Smooth muscle cell (in vitro differentiated cells): ENCODE measurements around a stretch of chr9.

GRCh38 chr9:134189043-134190059, 53.5 kb downstream of the WDR5 start:
- RAMPAGE, long total RNA: no peak

GRCh38 chr9:134264320-134264891, 61.8 kb upstream of the RXRA start:
- RAMPAGE, long total RNA: no peak

DNA sequence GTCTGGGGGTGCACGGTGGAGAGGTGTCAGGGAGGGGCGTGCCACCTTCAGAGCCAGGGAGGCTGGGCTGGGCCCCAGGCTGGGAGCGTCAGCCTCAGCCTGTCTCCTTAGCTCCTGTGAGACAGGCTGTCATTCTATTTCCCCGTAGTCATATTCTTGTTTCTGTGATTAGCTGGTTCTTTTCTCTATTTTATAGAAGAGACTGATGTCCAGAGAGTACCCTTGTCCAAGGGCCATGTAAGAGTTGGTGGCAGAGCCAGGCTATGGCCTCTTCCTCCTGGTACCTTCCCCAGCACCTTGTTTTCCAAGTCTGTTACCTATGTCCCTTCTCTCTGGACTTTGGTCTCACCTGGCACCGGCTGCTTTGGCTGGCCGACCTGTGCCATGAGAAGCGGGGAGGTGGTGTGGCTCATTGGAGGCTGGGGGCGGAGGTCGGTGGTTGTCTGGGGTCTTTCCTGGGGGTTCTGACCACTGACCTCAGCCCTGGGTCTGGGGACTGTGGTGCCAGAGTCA, 4.5 kb upstream of the RXRA start:
- RAMPAGE, long total RNA: no peak

- RAMPAGE, long total RNA: no peak
Measured at GRCh38 chr9:134329868-134330425, 3.7 kb downstream of the RXRA start.

DNA sequence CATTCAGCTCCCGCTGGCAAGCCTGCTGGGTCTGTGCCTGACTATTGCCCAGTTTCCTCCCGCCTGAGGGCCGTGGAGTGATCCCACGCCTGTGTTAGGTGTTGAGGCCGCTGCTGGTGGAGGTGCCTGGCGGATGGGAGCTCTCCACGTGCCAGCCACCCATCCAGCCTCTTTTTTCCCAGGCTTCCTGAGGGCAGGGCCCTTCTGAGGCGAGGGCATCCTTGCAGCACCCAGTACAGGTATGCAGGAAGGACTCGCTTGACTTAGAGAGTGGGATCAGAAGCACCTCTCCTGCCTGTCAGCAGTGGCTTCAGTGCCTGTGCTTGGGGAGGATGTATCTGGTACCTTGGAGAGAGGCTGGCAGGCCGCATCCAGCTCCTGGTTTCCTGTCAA, 7.8 kb downstream of the RXRA start:
- RAMPAGE, long total RNA: no peak

DNA sequence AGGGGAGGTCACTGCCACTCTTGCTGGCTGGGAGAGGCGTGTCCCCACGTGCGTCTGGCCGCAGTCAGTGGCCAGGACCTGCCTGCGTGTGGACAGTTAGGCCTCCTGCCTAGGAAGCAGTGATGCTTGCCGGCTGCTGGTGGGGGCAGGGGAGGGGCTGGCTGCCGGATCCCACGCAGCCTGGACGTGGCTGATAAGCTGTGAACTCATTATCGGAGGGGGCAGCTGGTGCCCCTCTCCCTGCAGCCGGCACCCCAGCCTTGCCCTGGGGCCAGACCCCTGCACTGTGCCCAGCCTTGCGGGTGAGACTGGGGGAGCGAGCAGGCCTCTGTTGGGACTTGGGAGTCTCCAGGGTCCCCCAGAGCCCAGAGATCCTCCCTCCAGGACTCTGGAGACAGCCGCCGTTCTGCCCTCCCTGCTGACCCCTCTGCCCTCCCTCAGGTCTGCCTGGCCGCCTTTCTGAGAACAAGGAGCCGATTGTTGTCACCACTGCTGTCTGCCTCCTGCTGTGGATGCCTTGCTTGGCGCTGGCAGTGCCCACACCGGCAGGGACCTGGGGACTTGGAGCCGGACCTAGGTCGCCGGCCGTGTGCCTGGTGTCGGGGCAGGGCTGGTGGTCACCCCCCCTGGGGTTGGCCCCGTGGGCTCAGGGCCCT, 12.4 kb downstream of the RXRA start:
- RAMPAGE, long total RNA: no peak

DNA sequence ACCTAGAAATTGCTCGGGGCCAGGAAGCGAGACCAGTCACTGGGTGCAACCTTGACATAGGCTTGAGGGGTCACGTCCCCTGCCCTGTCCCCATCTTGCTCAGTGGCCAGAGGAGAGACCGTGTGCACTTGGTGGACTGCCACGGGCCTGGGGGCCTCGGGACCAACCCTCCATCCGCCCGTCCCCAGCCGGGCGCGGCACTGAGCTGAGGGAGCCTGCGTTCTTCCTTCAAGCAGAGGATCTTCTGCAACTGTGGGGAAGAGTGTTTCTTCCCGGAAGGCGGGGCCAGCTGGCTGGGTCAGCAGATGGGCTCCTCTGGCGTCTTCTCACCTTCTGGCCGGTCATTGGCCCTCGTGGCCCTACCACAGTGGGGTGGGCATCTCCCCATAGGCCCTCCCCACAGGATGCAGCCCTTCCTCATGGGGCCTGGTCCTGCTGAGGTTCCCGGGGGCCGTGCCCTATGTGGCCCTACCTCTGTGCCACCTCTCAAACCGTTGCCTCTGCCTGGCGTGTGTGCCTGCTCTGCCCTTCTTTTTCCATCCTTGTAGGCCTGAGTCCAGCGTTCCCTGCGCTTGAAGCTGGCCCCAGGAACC, 17.4 kb downstream of the RXRA start:
- RAMPAGE, long total RNA: no peak

GRCh38 chr9:134361737-134362579, 35.7 kb downstream of the RXRA start:
- RAMPAGE, long total RNA: no peak

DNA sequence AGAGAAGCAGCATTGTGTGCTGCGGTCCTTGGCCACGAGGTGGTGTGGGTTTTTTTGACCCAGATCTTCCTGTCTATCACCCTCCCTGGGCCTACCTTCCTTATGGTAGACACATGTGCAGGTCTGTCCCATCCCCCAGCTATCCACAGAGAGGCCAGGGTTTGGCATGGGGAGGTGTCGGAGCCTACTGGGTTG, 47.1 kb downstream of the RXRA start:
- RAMPAGE, long total RNA: no peak

DNA sequence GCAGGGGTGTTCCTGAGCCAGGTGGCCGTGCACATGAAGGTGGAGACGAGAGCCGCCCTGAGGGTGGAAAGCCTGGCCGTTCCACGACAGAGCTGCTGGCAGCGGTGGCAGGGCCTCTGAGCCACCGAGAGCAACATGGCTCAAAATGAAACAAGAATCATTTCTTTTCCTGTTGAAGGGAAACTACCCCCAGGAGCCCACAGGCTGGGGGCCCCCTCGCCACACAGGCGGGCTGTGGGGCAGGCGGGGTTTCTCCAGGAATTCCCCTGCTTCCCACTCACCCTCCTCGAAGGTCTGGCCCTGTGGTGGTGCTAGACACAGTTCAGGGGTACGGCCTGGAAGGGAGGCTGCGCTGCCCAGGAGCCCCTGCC, 65.0 kb downstream of the RXRA start:
- RAMPAGE, long total RNA: no peak

DNA sequence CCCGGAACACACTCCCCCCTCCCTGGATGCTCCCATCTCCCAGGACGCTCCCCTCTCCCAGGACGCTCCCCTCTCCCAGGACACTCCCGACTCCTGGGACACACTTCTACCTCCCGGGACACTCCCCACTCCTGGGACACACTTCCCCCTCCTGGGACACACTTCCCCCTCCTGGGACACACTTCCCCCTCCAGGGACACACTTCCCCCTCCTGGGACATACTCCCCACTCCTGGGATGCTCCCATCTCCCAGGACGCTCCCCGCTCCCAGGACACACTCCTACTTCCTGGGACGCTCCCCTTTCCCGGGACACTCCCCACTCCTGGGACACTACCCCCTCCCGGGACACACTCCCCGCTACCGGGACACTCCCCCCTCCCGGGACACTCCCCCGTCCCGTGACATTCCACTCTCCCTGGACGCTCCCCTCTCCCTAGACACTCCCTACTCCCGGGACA, 95.8 kb downstream of the RXRA start:
- RAMPAGE, long total RNA: no peak

- RAMPAGE, long total RNA: no peak
Measured at GRCh38 chr9:134437606-134438251, 111.5 kb downstream of the RXRA start.

DNA sequence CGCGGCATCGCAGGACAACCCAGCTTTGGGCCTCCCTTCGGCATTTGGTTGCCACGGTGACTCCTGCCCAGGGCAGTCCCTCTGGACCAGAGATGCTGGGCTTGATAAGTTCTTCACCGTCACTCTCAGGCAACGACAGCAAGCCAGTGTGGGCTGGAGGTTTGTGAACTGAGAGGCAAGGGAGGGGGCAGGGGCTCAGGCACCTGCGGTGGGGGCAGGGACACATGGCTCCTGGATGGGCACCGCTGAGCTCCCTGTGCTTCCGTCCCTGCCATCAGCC, 116.3 kb downstream of the RXRA start:
- RAMPAGE, long total RNA: no peak

GRCh38 chr9:134457013-134457339, 130.7 kb downstream of the RXRA start:
- RAMPAGE, long total RNA: no peak

DNA sequence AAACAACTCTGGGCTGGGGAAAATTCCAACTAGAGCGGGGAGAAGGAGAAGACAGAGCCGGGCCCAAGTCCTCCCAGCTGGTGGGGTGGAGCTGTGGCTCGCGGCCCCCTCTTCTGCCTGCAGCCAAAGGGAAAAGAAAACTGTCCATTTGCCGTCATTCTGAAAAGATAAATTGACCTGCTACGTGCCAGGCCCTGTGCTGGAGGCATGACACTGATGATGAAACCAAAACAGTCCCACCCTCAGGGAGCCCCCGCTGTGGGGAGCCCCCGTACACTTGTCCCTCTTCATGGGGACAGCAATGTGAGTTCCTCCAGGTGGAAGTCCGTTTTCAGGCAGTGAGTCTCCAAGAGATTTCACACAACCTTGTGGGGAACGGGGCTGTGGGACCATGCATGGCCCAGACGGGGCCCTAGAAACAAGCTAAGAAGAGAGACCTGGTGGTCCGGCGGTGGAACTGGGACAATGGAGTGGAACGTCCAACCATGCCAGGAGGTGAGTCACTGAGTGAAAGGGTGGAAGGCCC, 114.8 kb upstream of the COL5A1 start:
- RAMPAGE, long total RNA: no peak

- RAMPAGE, long total RNA: start-site peak on the plus strand at chr9:134690931-134691078, 1,127 and 470 reads in 2 replicates
Measured at GRCh38 chr9:134690789-134691435, 49.3 kb downstream of the COL5A1 start.

- RAMPAGE, long total RNA: no peak
Measured at GRCh38 chr9:134724458-134724917, 82.9 kb downstream of the COL5A1 start.

- RAMPAGE, long total RNA: no peak
Measured at GRCh38 chr9:134728190-134728843, 86.7 kb downstream of the COL5A1 start.

- RAMPAGE, long total RNA: no peak
Measured at GRCh38 chr9:134800873-134801447, 79.7 kb upstream of the FCN2 start.

DNA sequence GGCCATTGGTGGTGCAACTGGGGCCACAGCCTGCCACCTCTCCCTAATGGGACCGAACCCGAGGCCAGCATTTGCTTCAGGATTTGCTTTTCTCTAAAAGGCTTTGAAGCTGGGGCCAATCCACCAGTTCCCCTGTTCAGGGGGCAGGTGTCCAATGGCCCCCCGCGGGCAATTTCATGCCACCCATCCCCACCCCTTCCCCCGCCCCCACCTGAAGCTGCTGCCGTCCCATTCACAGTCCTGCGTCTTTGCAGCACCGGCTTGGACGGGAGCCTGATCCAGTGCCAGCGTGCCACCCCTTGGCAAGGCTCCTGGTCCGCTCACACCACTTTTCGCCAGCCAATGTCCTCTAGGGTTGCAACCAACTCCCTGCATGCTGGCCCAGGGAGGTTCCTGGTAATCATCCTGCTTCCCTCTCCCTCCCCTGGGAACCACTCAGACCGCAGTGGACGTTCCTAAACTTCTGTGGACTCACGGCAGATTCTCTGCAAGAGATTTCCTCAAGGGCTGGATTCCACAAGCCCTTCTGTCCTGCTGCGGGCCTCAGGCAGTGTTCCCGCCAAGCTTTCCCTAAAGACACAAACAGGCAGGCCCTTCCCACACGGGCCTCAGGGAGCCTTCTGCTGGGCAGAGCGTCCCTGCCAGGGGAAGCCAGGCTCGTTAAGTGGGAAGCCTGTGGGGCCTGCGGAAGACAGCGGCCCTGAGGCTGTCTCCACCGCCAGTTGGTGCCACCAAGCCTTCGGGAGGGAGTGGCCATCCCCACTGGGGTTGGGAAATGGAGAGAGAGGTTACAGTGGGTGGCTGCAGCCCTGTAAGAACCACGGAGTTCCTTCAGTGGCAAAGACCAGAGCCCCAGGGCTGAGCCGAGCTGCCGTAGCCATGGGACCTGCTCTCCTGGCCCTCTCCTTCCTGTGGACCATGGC, 16.6 kb upstream of the FCN2 start:
- RAMPAGE, long total RNA: no peak